ENCODE measurements around the gene NELFCD.

DNA sequence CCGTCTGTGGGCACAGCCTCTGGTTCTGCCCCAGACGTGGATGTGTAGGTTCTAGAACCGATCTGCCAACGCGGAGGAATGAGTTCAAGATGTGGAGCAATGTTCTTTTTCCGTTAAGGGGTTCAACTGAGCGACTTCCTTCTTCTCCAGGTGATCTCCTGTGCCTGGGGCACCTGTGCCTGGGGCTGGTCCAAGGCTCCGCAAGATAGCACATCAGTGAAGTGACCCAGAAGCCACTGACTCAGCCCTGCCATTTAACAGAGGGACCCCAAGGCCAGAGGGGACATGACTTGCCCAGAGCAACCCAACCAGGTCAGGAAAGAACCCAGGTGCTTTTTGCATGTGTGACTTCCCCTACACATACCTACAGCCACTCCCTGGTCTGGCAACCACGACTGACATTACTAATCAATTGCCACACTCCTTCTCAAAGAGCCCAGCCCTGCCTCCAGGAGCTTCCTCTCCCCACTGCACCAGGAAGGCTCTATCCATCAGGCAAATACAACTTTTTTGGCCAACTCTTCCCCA, 22.7 kb downstream of the PMEPA1 start:
- PRO-cap: no peak

GRCh38 chr20:57707120-57707607, 2.7 kb downstream of the PMEPA1 start:
- PRO-cap: no peak

- PRO-cap: no peak
Measured at GRCh38 chr20:57707608-57708394, 2.0 kb downstream of the PMEPA1 start.

GRCh38 chr20:57802308-57802507, 92.4 kb upstream of the PMEPA1 start:
- PRO-cap: no peak

- PRO-cap: no peak
Measured at GRCh38 chr20:57960744-57961284, 189.9 kb upstream of the C20orf85 start.

DNA sequence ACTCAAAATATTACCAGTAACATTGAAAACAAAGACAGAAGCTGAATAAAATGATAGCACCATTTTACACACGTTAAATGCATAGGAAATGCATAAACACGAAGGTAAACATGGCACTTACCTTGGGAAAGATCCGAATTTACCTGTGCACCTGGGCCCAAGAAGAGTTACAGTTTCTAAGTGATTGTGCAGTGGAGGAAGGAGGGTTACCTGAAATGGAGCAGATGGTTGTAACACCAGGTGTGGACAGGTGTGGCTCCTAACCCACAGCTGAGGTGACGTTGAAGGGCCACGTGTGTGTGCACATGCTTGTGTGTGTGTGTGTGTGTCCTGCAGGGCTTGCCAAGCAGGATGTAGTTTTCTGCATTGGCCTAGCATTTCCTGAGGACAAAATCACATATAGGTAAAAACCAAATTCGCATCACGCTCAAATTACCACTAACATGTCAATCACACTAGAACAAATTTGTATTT, 163.1 kb upstream of the C20orf85 start:
- PRO-cap: no peak

- PRO-cap: no peak
Measured at GRCh38 chr20:58018482-58019470, 131.9 kb upstream of the C20orf85 start.

- PRO-cap: no peak
Measured at GRCh38 chr20:58039432-58040288, 111.0 kb upstream of the C20orf85 start.

DNA sequence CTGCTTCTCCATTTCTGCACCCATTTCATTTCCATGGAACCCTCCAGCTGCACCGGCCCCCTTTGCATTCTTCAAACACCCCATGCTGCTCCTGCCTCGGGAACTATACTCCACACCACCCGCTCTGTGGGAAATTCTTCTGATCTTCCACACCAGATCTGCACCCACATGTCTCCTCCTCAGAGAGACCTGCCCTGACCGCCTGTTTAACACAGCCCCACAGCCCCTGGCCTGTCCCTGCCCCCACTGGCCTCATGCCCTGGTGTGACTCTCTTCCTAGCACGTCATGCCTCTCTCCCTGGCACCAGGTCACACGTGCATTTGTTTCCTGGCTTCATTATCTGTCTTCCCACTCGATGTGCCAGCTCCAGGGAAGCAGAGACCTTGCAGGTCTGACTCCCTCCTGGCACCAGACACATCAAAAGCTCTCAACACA, 1.8 kb upstream of the C20orf85 start:
- PRO-cap: no peak

DNA sequence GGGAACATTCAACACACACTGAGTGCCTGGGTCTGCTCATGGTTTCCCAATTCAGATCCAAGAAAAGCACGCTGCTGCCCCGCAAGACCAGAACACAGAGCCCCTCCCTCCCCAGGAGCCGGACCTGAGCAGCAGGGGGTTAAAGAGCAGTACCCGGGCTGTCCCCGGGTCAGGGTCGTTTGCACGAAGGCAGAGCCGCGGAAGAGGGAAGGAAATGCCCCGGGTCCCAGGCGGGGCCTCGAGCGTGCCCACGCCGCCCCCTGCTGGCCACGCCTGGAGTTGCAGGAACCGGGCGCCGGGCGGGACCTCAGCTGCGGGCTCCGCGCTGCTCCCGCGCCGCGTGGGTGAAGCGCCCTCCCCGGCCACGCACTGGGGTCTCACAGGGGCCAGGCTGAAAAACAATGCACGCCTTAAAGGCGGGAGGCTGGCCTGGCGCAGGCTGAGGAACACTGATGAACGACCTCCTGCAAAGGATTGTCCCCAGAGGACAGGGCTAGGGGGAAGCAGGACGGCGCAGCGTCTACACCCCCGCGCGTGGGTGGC, 28.8 kb downstream of the C20orf85 start:
- PRO-cap: no peak

- PRO-cap: no peak
Measured at GRCh38 chr20:58264336-58264640, 35.8 kb upstream of the ANKRD60 start.

DNA sequence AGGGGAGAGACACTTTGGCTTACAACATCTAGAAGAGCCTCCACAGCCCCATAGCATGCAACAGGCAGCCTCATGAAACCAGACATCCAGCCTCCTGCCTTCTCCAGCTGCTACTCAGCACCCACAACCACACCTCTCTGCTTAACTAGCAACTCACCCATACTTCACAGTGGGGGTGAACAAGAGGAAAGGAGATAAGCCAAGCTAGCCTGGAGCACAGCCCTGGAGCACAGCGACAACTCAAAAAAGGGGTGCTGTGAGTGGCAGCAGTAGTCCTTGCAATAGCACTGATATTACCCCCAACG, 39.3 kb upstream of the ANKRD60 start:
- PRO-cap: no peak

GRCh38 chr20:58660899-58661822, 10.1 kb downstream of the STX16 start:
- PRO-cap: no peak

DNA sequence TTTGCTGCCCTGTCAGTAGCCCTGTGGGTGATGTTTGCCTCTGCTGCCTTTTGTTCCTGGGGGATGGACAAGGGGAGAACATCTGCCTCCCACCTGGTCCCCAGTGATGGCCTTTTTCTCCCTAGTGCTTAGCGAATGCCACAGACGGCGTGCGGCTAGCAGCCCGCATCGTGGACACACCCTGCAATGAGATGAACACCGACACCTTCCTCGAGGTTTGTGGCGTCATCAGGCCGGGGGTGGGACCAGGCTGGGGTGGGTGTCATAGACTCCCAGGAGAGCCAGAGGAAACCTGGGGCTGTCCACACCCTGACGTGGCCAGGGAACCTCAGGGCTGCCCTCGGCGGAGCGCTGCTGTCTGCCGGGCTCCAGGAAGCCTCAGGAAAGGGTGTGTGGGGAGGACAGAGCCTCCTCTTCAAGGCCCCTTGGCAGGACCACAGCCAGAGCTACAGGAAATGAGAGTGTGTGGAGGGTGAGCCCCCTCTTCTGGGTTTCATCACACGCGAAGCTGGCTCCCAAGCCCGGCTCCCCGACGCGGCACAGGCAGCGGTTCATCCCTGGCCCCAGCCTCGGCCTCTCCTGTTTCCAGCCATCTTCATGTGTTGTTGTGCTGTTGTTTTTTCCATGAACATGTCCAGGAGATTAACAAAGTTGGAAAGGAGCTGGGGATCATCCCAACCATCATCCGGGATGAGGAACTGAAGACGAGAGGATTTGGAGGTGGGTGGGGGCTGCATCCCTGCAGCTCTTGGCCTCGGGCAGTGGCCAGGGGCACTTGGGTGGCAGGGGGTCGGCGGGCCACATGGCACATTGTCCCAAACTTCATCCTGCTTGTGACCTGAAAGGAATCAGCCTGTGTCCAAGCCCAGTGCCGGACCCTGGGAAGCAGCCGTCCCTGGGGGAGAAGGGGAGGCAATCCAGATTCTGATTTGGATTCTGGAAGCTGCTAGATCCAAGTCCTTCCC, 6.2 kb downstream of the NPEPL1 start:
- PRO-cap: no peak

GRCh38 chr20:58805846-58806266, 85.4 kb upstream of the GNAS start:
- PRO-cap: no peak

DNA sequence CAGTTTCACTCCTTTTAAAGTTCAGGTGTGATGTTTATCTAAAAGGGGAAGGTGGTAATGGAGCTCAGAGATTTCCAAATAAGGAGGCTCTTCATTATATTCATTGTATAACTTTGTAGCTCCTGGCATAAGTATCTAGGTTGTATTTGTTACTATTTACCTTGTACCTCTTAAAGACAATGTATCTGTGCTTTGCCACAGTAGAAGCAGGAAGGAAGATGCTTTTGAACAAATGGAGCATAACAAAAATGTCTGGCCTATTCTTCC, 4.2 kb upstream of the GNAS start:
- PRO-cap: no peak

- PRO-cap: bidirectional peak, plus-strand start at chr20:58981283, minus-strand start at chr20:58981100; bidirectional peak, plus-strand start at chr20:58981436, minus-strand start at chr20:58981514
Measured at GRCh38 chr20:58980716-58981845, at the start of gene NELFCD. Gene NELFCD (plus strand): TSS chr20:58981256.

- PRO-cap: no peak
Measured at GRCh38 chr20:58981846-58982523, 929 bp downstream of the NELFCD start.

DNA sequence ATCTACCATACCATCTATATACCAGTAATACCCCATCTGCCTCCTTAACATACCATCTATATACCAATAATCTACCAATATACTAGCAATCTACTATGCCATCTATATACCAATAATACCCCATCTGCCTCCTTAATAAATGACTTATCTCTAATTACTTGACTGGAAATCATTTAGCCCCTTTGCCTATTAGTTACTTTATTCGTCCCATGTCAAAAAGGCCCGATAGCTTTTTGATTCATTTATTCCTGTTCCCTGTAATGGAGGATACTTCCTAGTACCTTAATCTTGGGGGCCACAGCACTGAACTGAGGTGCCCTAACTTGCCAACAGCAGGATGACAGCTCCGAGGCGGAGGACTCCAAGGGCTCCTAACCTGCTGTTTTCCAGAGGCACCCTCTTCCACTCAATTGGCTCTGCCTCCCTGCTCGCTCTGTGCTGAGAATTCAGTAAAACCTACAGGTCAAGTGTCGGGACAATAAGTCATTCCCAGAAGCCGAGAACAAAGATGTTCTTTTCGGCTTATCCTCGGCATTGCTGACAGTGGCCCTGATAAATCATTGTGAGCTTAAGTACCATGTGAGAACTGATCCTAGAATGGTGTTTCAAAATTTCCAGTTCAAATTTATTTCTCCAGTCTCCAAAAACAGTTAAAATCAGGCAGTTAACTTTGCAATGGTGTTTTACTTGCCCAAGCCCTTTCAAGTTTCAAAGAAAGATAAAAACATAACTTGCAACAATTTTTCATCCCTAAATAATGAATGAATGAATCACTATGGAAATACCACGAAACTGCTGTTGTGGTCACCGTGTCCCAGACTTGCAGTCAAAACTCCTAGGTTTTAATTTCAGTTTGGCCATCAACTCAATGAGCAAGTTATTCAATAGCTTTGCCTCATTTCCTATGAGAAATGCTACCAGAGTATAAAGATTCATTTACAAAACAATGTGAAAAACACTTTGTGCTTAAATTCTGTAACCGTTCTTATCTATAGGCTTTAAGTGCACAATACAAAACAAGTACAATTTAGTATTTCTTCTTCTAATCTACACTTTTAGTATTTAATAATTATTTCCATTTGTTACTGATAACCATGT, 4.5 kb downstream of the ATP5F1E start:
- PRO-cap: no peak

GRCh38 chr20:59040957-59041409, 1.6 kb downstream of the PRELID3B start:
- PRO-cap: no peak